Frontal cortex (tissue), 2 donors: ENCODE results near the genes DEFB125 and SIRPD.

- RAMPAGE, long total RNA = no peak
Observed at GRCh38 chr20:87360-87922, at the start of gene DEFB125. Gene DEFB125, plus strand, starts transcription at chr20:87672.

DNA sequence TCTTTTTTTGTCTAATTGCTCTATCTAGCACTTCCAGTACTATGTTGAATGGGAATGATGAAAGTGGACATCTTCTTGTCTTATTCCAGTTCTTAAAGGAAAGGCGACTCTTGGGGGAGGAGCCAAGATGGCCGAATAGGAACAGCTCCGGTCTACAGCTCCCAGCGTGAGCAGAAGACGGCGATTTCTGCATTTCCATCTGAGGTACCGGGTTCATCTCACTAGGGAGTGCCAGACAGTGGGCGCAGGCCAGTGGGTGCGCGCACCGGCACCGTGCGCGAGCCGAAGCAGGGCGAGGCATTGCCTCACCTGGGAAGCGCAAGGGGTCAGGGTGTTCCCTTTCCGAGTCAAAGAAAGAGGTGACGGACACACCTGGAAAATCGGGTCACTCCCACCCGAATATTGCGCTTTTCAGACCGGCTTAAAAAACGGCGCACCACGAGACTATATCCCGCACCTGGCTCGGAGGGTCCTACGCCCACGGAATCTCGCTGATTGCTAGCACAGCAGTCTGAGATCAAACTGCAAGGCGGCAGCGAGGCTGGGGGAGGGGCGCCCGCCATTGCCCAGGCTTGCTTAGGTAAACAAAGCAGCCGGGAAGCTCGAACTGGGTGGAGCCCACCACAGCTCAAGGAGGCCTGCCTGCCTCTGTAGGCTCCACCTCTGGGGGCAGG, 12.4 kb upstream of the DEFB126 start:
- RAMPAGE, long total RNA = no peak

- RAMPAGE, long total RNA = no peak
Observed at GRCh38 chr20:299320-300158, 2.2 kb downstream of the ZCCHC3 start.

DNA sequence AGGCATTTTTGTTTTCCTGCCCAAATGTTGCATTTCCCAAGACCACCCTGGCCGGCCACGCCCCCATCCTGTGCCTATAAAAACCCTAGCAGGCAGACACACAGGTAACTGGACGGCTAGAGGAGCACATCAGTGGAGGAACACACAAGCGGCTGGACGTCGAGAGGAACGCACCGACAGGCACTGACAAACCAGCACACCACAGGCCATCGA, 7.8 kb downstream of the ZCCHC3 start:
- RAMPAGE, long total RNA = no peak

- RAMPAGE, long total RNA = no peak
Observed at GRCh38 chr20:322157-322877, 3.0 kb upstream of the SOX12 start.

DNA sequence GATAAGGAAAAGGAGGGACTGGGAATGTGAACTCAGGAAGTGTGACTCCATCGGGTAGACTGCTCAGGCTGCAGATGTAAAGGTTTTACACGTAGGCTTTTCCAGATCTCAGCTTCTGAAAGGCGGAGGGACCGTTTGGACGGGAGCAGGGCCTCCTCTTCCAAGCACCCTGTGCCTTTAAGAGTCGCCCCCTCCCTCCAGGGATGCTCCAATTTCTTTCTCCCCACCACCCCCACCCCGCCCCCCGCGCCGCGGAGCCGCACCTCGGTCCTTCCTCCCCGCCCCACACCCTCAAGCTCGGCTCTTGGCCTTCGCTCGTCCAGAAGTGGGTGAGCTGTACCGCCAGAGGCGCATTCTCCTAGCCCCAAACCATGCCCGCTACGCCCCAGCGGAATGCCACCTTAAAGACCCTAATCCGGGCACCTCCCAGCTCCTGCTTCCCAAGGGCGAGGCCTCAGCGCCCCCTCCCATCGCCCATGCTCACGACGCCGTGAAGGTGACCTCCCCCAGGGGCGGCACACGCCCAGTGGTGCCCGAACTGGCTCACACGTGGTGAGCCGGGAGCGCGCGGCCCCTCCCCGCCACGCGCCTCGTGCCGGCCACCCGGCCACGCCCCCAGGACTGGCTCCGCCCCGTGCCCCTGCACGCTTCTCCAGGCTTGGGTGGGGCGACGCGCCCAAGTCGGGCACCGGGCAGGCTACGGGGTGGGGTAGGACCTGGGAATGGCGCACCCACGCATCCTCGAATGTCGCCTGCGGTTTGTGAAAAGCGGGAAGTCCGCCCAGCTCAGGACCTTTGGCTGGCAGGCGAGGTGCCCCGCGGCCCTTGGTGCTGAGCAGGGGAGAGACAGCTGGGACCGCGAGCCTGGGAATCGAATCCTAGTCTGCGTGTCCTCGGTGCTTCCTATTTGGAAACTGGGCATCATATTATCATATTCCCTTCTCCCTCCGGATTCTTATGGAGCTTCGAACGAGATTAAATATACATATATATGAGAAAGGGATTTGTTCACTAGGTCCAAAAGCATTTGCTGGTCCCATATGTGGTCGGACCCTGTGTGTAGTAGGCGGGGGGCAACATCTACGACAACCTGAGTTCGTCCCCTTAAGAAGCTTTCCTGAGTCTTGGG, 1.0 kb upstream of the SOX12 start:
- RAMPAGE, long total RNA = no peak

DNA sequence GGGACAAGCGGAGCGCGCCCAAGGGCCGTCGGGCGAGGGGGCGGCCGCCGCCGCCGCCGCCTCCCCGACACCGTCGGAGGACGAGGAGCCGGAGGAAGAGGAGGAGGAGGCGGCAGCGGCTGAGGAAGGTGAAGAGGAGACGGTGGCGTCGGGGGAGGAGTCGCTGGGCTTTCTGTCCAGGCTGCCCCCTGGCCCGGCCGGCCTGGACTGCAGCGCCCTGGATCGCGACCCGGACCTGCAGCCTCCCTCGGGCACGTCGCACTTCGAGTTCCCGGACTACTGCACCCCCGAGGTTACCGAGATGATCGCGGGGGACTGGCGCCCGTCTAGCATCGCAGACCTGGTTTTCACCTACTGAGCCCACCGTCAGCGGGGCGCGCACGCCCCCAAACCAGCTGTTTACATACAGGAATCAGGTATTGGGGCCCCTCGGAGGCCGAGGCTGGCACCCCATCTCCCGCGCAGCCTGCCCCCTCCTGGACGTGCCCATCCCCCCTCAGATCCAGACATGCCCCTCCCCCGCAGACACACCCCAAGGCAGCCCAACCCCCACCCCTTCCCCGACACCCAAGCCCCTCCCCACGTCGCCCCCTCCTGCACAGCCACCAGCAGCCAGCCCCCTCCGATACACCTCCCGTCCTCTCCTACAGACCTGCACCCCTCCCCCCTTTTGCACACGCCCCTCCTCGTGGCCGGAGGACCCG, 1.3 kb downstream of the SOX12 start:
- RAMPAGE, long total RNA = no peak

GRCh38 chr20:327731-328137, 2.4 kb downstream of the SOX12 start:
- RAMPAGE, long total RNA = no peak

GRCh38 chr20:365960-366423, 14.6 kb upstream of the TRIB3 start:
- RAMPAGE, long total RNA = no peak

- RAMPAGE, long total RNA = no peak
Observed at GRCh38 chr20:413591-413916, 5.5 kb downstream of the RBCK1 start.

- RAMPAGE, long total RNA = no peak
Observed at GRCh38 chr20:428080-429249, 20.4 kb downstream of the RBCK1 start.

DNA sequence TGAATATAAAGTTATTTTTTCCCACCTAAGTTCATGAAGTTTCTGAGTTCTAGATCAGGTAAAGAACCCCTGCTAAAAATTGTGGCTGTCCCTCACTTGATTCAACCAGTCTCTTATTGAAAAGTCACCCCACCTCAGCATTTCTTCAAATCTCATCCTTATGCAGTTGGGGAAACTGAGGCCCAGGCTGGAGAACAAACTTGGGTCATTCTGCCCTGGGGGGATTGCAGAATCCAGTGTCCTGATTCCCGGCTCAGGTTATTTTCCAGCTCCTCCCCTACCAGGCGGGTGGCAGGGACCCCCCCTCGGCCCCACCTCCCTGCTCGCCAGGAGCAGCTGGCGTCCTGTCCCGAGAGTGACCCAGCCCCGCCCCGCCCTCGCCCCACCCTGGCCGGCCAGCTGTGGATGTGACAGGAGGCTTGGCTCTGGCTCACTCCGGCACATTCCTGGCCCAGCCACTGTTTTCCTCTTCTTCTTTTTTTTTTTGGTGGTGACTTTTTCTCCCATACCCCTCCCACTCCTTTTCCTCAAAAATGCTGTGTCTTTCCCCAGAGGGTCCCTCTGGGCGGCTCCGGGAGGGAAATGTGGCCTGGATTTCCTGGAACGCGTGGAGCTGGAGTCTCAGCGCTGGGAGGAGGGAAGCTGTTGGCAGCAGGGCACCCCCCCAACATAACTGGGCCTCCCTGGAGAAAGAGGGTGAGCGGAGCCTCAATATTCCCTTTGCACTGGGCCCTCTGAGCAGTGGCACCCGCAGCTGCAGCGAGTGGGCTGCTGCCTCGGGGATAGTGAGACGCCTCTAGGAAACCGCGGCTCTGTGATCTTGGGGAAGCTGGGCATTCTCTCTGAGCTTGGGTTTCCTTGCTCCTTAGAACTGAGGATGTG, 28.2 kb upstream of the CSNK2A1 start:
- RAMPAGE, long total RNA = no peak

DNA sequence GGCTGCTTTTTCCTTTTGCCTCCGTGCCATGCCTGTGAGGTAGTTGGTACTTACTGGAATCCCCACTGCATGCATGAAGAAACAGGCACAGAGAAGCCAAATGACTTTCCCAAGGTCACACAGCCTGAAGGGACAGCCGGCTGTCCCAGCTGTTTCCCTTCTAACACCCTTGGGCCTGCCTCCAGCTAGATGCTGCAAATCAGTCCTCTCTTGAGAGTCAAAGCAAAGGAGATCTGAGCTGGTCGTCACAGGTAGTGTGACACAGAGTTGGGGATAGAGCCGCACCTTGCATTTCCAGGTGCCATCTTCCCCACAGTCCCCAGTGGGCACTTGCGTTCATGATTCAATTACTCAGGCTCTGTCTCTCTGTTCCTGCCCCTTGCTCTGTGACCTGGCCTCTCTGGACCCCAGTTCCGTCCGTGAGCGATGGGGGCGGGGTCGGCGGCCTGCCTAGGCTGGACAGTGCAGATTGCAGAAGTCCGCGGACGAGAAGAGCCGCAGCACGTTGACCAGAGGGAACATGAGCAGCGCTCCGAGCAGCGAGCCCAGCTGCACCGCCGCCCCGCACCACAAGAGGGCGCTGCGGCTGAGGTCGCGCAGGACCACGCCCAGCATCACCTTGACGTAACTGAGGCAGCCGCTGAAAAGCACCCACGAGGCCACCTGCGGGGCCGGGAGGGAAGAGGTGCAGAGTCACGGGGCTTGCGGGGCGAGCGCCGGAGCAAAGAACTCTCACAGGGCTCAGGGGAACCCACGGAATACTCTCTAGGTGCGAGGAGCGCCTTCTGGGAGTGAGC, 7.5 kb downstream of the SLC52A3 start:
- RAMPAGE, long total RNA = no peak

GRCh38 chr20:846883-847515, 13.5 kb downstream of the FAM110A start:
- RAMPAGE, long total RNA = no peak

GRCh38 chr20:891256-891962, 24.7 kb downstream of the ANGPT4 start:
- RAMPAGE, long total RNA = no peak

- RAMPAGE, long total RNA = no peak
Observed at GRCh38 chr20:911216-912082, 4.7 kb downstream of the ANGPT4 start.

- RAMPAGE, long total RNA = no peak
Observed at GRCh38 chr20:1130050-1130378, 11.6 kb downstream of the PSMF1 start.

DNA sequence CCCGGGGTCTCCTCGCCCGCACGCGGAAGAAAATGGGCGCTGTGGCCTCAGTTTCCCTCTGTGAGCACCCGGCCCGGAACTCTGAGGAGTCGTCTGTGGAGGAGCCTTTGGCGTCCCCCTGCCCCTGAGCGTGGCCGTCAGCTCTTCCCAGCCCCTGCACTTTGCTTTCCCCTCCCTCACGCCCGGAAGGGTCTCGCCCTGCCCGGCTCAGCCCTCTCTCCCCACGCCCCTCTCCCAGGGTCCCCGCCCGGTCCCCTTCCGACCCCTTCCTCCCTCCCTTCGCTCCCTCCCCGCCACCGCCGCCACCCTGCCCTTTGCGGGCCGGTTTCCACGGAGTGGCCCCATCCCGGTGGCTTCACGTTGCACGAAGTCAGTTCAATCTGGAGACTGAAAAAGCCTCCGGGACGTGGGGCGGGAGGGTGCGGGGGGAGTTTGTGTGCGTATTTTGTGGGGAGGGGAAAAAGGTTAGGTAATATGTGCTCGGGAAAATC, 540 bp downstream of the RAD21L1 start:
- RAMPAGE, long total RNA = no peak

DNA sequence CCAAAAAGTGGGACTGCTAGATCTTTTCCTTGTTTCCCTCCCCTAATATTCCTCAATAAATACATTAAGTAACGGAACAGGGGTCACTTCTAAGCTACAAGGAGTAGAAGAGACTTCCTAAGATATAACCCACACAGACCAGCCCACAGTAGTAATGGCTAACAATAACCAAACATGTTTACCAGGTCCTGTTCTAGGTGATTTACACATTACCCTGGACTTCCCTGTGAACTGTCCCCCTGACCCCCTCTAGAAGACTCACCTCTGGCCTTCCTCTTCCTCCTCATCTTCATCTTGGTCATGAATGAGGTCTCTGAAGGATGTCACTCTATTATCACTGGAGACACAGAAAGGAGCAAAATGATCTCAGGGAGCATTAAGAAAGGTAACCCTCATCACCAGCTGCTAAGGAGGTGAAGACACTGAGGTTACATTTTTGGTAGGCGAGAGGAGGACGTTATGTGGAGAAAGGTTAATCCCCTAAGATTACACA, 8.7 kb downstream of the NSFL1C start:
- RAMPAGE, long total RNA = no peak

- RAMPAGE, long total RNA = no peak
Observed at GRCh38 chr20:1557640-1558087, at the start of gene SIRPD. Gene SIRPD, minus strand, starts transcription at chr20:1557705.